Measurements from ENCODE around the genes COQ10B and BOLL.

DNA sequence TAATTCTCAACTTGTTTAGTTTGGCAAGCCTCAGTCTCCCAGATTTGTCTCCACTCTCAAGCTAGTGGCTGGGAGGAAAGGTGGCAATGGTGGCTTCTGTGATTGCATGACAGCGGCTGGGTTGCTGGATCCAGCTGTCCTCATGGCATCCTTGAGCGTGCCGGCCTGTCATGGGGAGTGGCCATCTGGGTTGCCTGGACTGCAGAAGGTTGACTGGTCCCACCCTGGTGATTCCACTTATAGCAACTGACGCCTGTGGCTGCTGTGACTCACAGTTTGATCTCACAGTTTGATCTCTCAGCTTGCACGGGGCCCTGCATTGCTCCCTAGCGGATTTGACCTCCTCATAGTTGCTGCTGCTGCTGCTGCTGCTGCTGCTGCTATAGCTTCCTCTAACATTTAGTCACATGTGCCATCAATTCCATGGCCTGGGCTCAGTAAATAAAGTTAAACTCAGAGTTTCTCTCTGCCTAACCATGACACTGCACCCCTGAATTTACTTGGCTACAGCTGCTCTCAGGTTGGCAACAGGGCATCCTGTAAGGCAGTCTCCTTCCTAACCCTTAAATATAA, 8.1 kb upstream of the HECW2 start:
- RRBS = no CpG with 5 or more reads among the region's 6 CpGs

DNA sequence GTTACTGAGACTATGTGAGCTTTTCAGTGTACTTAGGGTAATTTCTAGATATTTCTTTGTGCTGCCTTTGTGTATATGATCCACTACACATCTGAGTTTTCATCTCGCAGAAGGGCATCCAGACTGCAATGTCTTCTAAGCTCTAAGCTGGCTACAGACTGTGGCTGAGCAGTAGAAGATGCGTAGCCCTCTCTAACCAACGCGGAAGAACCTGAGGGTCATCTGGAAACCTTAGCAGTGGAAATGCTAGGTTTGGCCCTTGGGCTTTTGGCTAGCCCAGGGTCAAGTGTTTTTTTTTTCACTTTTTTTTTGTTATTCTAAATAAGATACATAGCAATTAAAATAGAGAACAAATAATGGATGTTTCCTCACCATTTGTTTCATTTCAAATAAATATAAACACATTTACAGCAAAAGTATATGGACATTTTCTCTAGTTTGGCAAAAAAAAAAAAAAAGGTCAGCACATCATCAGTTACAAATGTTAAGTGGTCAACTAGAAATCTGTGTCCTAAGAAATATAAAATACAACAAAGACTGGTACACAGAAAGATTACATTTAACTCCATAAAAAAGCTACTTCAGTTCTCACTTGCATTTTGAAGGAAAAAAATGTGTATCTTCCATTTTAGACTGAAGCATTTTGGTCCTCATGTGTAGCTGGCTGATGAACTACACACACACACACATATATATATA, 62.5 kb upstream of the PGAP1 start:
- RRBS = no CpG with 5 or more reads among the region's 4 CpGs

GRCh38 chr2:197195394-197195919, 115.1 kb downstream of the ANKRD44 start:
- RRBS = no CpG with 5 or more reads among the region's 4 CpGs

- RRBS = no CpG with 5 or more reads among the region's 6 CpGs
Observed at GRCh38 chr2:197261801-197262269, 48.7 kb downstream of the ANKRD44 start.

DNA sequence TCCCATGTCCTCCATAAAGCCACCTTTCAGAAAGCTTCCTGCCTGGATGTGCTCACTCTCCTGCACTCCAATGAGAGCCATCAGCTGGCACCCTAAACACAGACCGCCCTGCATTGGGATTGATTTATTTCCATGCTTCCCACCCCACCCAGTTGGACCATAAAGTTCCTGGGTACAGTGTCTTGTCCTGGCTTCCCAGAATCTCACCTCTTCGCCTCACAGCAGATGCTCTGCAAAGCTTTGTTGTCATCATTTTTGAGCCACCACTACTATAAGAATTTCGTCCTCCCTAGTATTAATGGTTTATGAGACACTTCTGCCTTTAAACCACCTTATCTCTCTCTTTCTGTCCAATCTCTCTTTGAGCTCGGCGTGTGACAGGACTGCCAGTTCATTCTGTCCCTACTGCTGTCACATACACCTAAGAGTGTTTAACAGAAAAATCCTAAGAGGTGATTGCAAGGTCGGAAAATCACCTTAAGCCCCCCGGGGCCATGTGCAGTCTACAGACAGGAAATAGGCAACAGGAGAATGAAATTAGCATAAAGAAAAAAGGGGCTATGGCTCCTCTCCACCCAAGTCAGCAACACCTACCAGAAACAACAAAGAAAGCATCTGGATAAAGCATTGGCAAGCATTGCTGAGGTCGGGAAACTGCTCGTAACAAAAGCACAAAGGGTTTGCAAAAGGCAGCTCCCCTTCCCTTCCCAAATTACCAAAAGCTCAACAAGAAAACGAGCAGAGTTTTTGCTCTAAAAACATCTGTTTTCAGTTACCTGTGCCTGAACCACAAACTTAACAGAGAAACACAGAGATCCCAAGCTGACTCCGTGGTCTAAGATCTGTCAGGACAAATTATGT, 30.6 kb downstream of the ANKRD44 start:
- RRBS = no CpG with 5 or more reads among the region's 11 CpGs

GRCh38 chr2:197309610-197310545, 702 bp downstream of the ANKRD44 start:
- RRBS = under 1% methylated on average over 31 of the region's 86 CpGs

GRCh38 chr2:197356108-197356395, 45.5 kb upstream of the ANKRD44 start:
- RRBS = no CpG with 5 or more reads among the region's 4 CpGs

DNA sequence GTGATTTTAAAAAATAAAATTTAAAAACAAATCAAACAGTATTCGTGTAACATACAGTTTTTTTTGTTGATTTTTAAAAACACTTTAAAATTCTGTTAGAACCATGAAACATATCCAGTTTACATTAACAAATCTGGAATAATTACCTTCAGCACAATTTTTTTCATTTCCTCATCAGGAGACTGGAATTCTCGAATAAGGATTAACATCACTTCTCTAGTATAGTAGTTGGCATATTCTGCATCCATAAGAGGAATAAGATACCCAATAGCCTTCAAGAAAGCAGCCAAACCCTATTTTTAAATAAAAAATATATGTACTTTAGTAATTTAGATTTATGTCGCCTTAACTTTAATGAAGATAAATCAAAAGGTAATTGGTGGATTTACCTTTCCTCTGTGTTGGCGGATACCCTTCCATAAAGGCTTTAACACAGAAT, 33.2 kb downstream of the SF3B1 start:
- RRBS = no CpG with 5 or more reads among the region's 4 CpGs

DNA sequence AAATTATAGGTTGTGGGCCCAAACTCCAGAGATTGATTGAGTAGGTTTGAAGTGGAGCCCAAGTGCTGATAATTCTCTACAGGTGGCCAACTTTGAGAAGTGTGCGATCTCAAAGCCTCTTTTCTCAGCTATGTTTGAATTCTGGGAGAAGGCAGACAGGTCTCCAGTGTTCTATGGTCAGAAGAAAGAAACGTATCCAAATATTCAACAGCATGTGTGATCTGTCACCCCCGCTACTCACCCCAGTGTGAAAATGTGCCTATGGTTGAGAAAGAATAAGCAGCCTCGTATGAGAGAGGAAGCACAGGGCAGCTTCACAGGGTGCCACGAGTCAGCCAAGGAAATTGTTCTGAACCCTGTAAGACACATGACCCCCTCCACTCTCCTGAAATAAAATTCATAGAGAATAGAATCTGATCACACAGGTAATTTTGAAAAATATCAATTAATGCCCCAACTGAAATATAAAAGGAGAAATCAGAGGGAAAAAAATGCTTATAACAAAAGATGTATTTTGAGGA, 8.0 kb upstream of the SF3B1 start:
- RRBS = no CpG with 5 or more reads among the region's 5 CpGs

DNA sequence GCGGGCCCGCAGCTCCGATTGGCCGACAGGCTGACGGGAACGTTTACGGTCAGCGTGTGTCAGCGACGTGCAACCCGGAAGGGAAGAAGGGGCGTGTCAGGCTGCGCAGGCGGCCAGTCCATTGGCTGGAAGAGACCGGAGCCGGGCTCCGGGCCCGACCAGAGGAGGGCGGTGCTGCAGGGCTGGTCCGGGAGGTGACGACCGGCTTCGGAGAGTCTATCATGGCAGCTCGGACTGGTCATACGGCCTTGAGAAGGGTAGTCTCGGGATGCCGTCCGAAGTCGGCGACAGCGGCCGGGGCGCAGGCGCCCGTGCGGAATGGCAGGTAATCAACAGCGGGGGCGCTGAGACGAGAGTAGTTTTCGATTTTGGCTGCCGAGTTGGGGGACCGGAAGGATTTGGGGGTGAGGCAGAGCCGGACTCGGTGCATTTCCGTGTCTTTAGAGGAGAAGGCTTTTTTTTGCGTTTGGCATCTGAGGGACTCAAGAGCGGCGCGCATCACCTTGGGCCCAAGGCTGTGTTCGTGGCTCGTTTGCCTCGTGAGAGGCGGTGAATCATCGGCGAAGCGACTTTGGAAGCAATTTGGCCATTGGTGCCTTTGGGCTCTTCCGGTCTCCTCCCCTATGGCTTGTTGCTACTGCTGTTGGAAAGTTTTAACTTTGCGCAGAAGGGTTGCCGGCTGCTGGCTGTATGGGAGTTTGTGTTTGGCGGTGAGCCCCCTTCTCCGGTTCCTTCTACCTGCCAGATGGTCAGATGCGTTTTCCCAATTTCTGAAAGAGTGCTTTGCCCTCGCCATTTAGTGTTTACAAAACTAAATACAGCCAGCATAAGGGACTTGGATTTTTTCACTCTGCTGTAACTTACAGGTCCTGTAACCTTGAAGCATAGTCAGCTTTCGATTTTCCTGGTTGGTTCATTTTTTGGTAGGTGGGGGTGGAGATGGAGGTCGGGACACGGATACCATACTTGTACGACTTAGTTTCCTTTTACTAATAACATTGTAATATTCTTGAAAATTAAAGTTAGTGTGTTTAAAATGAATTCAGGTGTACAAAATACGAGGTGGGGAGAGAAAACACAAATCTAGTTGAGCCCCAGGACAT, at the start of gene COQ10B:
Gene COQ10B, plus strand, starts transcription at position 213 of the 1,103 bp plus-strand sequence.
- RRBS = 1% methylated on average over 20 of the region's 68 CpGs

DNA sequence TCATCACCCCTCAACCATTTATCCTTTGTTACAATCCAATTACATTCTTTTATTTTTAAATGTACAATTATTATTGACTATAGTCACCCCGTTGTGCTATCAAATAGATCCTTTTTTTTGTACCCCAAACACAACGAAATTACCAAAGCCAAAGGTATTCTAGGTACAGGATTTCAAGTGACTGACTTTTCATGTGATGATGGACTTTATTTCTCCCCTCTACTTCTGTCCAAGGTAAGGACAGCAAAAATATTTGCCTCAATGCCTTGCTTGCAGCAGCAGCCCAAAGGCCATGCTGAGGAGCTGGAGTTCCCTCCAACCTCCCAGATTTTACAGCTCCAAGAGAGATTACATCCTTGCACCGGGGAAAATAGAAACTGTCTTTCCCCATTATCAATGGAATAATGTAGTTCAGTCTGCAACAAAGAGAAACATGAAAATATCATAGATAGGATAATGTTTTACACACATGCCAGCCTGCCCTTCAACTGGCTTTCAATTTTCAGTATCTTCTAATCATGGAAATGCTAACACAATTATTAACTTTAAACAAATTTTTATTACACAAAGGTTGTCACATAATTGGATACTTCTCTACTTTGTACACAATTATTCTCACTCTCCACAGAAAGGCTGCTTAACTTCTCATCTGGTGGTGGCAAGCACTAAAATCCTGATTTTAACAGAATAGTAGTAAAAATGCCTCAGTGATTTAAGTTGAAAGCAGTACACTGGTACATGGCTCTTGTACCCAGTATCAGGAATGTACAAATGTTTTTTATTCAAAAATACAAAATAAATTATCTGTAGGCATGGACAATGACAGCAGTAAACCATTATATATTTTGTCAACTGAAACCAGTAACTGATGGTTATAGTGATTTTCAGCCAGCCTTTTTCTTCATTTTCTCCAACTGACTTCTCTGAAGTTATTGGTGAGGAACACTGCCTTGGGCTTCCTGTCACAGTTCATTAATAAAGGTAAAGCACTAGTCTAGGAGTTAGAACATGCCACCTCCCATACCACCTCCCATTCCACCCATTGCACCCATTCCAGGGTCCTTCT, 13.3 kb downstream of the HSPD1 start:
- RRBS = no CpG with 5 or more reads among the region's 3 CpGs

DNA sequence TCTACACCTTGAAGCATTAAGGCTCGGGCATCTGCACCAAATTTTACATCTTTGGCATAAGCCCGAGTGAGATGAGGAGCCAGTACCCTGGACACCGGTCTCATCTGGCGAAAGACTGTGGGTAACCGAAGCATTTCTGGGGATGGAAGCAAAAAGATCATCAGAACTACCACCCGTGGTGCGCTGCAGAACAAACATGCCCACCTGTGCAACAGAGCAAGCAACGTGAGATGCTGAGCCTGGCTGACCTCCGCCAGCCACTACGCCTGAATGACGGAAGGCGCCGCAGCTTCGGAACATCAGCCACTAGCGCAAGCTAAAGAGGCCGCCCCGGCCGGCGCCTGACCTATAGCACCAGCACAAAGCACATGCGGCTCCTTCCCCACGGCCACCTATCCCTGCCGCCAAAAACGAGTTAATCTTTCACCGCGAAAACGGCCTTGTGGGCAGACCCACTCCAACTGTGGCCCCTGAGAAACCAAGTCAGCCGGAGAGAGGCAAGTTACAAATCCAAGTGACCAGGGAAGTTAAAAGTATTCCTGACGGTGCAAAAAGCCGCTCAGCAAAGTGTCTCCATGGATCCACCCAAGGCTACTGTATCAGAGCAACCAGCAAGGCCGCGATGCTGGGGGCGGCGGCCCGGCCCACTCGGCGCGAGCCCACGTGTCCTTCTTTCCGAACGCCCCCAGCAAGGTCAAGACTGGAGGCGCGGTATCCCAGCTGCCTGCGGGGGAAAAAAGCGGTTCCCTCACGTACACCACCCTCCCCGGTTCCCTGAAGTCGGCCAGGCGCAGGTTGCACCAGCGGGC, 721 bp downstream of the HSPD1 start:
- RRBS = no CpG with 5 or more reads among the region's 49 CpGs

- RRBS = no CpG with 5 or more reads among the region's 9 CpGs
Observed at GRCh38 chr2:197504105-197504939, 4.1 kb downstream of the HSPE1 start.

DNA sequence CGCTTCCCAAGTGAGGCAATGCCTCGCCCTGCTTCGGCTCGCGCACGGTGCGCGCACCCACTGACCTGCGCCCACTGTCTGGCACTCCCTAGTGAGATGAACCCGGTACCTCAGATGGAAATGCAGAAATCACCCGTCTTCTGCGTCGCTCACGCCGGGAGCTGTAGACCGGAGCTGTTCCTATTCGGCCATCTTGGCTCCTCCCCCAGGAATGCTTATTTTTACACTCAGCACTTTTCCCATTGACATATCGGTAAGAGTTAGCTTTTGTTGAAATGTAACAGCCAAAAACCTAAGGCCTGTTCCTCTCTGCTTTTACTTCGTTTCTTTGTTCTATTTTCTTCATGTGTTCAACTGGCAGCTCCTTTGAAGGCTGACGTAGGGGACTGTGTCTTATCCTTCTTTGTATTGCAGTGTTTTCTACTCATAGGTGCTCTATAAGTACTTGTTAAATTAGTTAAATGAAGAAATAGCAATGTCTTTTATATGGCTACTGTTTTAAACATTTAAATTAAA, 34.8 kb downstream of the RFTN2 start:
- RRBS = no CpG with 5 or more reads among the region's 20 CpGs

DNA sequence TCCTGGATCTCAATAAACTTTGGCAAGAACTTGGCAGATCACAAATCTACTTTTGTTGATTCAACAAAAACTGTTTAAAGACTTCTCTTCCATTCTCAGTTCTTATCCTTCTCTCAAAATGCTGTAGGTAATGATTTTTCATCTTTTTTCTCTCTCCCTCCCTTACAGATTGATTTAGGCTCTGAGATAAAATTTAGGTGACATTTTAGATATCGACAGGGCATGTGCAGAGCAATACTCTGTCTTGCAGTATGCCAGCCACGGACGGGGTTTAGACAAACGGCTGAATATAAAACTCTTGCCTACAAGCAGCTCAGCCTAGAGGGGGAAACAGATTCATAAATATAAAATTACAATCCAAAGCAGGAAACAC, 453 bp upstream of the MARS2 start:
- RRBS = no CpG with 5 or more reads among the region's 4 CpGs

- RRBS = no CpG with 5 or more reads among the region's 4 CpGs
Observed at GRCh38 chr2:197708258-197709014, 3.3 kb downstream of the MARS2 start.

- RRBS = no CpG with 5 or more reads among the region's 41 CpGs
Observed at GRCh38 chr2:197784936-197785460, at the start of gene BOLL. BOLL (minus strand) TSS chr2:197785319.

DNA sequence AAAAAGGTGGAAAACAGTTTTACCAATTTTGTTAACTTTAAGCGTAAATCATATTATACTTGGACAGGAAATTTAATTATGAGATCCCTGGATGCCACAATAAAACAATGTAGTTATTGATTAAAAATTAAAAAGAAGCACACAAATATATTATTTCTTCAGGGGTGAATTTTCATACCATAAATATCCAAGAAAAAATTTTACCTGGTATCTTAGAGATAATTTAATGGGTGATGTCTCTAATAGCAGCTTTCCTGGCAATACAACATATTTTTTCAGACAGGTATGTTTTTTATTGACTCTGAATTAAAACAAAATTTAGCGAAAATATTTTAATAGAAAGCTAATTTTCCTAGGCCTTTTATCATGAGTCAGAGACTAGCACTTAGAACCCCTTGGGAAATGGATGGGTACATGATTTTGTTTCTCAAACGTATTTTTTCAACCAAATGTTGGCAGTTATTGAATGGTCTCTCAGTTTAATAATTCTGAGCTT, 750.7 kb downstream of the PLCL1 start:
- RRBS = no CpG with 5 or more reads among the region's 3 CpGs

DNA sequence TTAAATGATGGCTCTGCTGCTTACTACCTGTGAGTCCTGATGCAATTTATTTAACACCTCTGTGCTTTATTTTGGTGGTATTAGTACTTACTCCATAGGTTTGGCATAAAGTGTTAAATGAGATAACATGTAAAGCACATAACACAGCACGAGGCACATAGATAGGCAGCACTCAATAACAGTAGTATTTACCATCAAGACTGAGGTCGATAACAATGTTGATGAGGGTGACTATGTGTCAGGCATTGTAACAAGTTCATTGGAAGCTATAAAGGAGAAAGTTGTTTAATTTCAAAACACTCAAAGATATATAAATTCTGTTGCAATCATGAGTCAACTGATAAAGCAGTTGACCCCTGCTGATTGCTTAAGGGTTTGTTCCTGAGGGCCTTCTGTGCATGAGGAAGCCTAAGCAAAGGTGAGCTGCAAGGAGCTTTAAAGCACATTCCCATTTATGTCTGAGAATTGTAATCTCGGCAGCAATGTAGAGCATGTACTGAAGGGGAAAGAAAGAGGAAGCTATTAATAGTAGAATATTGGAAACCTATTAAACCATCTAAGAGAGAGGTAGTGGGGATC, 760.5 kb downstream of the SATB2 start:
- RRBS = no CpG with 5 or more reads among the region's 3 CpGs

DNA sequence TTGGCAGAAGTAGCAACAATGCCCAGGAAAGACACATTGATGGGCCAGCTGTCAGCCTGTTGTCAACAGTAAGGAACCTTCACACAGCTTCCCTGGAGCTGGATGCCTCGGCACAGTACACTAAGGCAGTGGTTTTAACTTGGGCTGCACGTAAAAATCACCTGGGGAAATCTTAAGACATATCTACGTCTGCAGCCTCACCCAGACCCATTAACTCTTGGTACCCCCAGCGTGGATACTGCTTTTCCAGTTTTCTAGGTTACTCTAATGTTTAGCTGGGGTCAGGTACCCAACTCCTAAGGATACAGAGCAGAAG, 679.8 kb downstream of the SATB2 start:
- RRBS = no CpG with 5 or more reads among the region's 4 CpGs